ENCODE measurements around a stretch of chr6.

- RAMPAGE, long total RNA, result no peak
- RRBS, result no CpG with 5 or more reads among the region's 17 CpGs
These were observed 324.6 kb upstream of the JARID2 start for GRCh38 chr6:14921080-14921780.

DNA sequence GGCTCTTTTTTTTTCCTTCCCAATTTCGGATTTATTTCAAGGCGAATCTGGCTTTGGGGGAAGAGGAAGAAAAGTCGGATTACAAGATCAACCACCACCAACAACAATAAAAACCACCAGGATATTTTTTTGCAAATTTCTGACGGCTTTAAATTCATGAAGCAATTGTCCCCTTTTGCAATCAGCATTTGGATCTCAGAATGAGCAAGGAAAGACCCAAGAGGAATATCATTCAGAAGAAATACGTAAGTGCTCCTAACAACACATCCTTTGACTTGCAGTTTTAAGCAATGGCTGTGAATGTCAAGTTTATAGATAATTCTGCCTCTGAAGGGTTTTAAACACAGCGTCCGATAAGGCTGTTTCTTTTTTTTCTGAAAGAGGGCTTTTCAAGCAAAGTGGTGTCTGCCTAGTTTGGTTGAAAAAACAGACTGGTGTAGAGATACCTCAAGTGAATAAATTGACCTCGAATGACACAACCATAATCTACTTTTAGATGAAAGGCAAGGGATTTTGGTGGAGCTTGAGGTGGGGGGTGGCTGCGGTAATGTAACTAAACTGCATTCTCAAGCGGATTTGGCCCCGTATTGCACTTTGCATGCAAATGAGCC is 576 bp downstream of the JARID2 start:
- RAMPAGE, long total RNA, result no peak
- RRBS, result no CpG with 5 or more reads among the region's 11 CpGs

DNA sequence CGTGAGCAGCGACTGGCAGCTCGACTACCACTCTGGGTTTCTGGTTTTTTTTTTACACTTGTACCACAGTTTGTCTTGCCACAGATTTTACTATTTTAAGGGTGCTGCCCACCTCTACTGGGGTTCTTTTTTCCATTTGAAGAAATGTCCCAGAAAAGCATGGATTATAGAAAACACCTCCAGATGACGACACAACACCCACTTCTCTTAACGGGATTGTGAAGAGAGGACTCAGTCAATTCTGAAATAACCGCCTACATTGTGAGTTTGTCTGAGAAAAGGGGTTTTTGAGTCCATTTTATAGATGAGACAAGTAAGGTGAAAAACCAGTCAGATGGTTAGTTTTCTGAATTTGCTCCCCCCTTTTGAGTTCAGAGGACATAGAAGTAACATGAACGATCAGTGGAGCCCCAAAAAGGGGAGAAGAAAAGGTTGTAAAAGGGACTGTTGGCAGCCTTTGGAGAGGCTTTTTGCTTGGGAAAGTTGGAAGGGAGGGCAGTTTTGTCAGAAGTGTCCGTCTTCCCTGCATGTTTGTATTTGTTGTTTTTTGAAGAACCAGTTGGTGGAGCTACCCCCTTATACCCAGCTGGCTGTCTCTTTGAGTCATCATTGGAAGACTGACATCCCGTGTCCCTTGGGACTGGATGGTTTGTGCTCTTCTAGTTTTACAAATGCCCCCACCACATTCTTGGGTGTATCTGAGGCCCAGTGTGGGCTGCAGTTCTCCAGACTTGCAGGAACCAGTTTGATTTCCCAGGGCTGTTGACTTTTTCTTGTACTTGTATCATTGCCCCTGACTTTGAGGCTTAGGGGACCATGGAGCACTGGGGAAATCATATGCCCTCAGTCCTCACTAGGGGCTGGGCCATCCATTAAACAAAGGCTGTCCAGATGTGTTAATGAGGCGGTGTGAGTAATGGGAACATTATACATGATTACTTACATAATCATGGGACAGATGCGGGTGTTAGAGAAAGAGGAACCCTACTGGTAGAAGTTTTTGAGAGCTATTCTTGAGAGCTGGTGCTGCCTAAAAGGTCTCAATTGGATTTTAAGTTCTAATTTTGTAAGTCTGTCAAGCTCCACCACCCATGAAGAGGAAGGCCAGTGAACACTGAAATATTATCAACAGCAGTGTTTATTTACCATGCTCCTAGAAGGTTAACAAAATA is 8.1 kb downstream of the JARID2 start:
- RAMPAGE, long total RNA, result no peak
- RRBS, result no CpG with 5 or more reads among the region's 11 CpGs

- RAMPAGE, long total RNA, result no peak
- RRBS, result no CpG with 5 or more reads among the region's 4 CpGs
These were observed 78.2 kb downstream of the JARID2 start for GRCh38 chr6:15324102-15324419.

- RAMPAGE, long total RNA, result no peak
- RRBS, result no CpG with 5 or more reads among the region's 13 CpGs
These were observed 192.1 kb downstream of the DTNBP1 start for GRCh38 chr6:15470290-15471508.

GRCh38 chr6:15471694-15471975 is 191.2 kb downstream of the DTNBP1 start:
- RAMPAGE, long total RNA, result no peak

GRCh38 chr6:15500754-15501849 is 161.7 kb downstream of the DTNBP1 start:
- RAMPAGE, long total RNA, result no peak
- RRBS, result 96% methylated on average over 3 of the region's 42 CpGs

- RAMPAGE, long total RNA, result no peak
- RRBS, result no CpG with 5 or more reads among the region's 19 CpGs
These were observed 152.0 kb downstream of the DTNBP1 start for GRCh38 chr6:15510601-15511430.

- RAMPAGE, long total RNA, result no peak
- RRBS, result no CpG with 5 or more reads among the region's 1 CpG
These were observed 7.7 kb downstream of the MYLIP start for GRCh38 chr6:16136510-16136969.

DNA sequence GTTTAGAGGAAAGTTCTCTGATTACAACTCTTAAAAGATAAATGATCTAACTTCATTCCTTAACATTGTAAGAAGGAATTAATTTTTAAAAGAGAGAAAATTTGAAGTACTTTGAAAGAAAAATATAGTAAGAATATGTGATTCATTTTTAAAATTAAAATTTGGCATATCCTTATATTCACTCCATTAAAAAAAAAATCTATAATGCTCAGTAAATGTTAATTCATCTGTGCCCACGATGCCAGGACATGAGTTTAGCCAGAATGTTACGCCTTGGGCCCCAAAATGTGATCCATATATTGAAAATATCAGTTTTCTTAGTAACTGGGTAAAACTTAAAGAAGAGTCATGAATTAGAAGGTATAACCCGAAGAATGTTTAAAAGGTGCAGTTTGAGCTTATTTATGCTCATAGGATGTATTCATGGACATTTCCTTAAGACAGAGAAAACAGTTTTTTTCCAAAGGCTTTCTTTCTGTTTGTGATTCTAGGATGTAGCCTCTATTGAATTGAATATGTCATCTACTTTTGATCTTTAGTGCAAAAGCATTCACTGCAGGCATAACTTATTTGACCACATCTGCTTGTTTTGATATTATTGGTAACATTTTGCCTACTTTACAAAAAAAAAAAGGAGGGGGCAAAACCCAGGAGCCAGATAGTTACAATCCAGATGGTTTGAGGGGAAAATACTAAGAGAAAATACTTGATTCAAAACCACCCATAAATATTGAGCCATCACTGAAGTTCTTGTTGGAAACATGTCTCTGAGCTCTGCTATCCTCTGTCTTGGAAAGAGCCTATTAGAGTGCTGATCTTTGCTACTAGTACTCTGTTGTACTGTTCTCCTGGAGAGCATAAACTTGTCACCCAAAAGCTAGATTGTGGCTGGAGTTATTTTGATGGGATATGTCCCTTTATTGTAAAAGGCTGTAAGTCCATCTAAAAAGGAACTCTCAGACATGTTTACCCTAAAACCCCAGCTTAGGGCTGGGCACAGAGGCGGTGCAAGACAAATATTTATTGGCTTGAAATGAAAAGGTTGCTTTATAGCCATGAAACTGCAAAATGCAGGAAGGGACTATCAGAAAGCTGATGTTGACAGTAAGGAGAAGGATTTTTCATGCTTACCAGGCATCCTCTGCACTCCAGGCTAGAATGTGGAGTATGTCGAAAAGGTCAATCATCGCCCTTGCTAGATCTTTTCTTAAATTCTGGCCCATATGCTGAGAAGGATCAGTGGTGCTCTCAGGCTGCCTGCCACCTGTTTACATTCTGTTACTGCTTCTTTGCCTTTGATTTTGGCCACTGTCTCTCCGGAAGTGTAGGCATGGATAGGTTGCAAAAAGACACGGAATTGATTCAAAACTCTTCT is 9.3 kb downstream of the MYLIP start:
- RAMPAGE, long total RNA, result no peak
- RRBS, result no CpG with 5 or more reads among the region's 8 CpGs

DNA sequence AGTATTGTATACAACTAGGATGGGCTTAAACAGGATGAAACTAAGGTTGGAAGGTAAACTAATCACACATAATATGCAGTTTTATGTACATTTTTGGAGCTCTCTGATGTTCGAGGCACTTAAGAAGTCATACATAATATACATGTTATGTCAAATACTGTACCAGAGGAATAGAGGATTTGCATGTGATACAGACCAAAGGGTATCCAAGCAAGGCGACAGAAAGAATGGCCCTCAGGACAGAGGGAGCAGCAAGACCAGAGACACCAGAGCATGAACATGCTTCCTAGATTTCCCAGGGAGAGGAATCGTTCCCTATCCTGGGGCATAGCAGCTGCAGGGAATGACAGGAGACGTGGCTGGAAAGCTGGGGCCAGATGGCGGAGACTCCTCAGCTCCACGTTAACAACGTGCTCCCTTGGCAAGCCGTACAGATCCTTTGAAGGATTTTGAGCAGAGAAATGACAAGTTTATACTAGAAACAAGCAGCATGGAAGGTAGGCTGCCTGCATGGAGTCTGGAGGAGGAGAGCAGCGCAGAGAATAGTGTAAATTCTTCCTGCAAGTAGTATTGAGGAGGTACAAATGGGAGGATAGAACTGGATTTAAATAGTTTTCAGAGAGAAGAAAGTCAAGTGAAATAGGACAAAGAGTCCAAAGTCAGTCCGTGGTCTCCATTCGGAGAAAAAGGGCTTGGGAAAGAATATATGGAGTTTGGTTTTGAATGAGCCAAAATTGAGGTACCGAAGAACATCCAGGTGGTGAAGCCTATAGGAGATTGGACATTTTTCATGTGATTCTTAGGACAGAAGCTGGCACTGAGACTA is 11.7 kb downstream of the MYLIP start:
- RAMPAGE, long total RNA, result no peak
- RRBS, result no CpG with 5 or more reads among the region's 12 CpGs

GRCh38 chr6:16146385-16147424 is 17.8 kb downstream of the MYLIP start:
- RAMPAGE, long total RNA, result no peak
- RRBS, result no CpG with 5 or more reads among the region's 13 CpGs

GRCh38 chr6:16306372-16306808 is 68.0 kb downstream of the GMPR start:
- RAMPAGE, long total RNA, result no peak
- RRBS, result no CpG with 5 or more reads among the region's 21 CpGs

DNA sequence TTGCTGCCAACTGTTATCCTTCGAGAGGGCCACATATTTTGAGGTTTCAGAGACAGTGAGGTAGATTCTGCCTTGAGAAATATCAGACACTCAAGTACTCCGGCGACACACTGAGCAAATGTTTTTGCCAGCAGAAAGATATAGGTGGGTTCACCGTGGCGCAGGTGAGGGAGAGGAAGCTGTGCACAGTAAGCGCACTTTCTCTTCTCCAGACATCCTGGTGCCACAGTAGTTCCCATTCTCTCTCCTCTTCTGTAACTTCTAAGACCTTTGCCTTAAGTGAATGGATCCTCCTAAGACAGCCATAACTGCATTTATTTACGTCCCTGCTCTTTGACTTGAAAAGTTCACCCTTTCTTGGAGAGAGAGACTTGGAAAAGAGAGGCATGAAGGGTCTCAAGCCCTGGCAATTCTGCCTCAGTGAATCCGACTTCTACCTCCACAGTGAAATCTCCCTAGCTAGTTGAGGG is 183.8 kb downstream of the GMPR start:
- RAMPAGE, long total RNA, result no peak
- RRBS, result no CpG with 5 or more reads among the region's 8 CpGs

DNA sequence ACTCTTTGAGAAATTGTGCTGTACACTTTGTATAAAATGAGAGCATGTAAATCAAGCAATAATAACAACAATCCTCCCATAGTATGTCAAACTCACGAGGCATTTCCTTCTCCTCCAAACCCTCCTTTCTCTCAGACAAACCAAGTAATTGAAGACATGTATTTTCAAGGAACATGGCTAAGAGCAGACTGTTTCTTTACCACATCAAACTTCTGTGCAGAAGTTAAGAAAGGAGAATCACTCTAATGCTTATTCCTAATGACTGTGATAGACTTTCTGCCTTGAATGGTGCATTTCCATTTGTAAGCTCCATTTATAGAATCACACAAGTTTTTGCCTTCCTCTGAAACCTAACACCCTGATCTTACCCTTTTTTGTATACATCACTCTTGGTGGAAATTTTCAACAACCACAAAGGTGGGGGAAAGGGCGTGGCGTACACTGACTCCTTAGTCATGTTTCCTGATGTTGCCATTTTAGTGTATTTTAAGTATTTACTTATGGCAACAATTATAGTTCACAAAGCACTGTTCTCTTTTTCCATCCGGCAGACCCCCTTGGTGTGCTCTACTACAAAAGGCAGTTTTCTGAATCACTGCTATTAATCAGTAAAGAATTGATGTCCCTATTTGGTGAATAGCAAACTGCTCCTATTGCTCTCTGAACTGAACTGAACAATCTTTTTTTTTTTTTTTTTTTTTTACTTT is 92.1 kb downstream of the ATXN1 start:
- RAMPAGE, long total RNA, result no peak
- RRBS, result no CpG with 5 or more reads among the region's 4 CpGs

- RAMPAGE, long total RNA, result no peak
- RRBS, result no CpG with 5 or more reads among the region's 5 CpGs
These were observed 86.4 kb downstream of the ATXN1 start for GRCh38 chr6:16674717-16675477.

GRCh38 chr6:16739030-16739721 is 22.1 kb downstream of the ATXN1 start:
- RAMPAGE, long total RNA, result no peak
- RRBS, result no CpG with 5 or more reads among the region's 8 CpGs

GRCh38 chr6:16947372-16948093 is 154.3 kb upstream of the STMND1 start:
- RAMPAGE, long total RNA, result no peak
- RRBS, result no CpG with 5 or more reads among the region's 4 CpGs

DNA sequence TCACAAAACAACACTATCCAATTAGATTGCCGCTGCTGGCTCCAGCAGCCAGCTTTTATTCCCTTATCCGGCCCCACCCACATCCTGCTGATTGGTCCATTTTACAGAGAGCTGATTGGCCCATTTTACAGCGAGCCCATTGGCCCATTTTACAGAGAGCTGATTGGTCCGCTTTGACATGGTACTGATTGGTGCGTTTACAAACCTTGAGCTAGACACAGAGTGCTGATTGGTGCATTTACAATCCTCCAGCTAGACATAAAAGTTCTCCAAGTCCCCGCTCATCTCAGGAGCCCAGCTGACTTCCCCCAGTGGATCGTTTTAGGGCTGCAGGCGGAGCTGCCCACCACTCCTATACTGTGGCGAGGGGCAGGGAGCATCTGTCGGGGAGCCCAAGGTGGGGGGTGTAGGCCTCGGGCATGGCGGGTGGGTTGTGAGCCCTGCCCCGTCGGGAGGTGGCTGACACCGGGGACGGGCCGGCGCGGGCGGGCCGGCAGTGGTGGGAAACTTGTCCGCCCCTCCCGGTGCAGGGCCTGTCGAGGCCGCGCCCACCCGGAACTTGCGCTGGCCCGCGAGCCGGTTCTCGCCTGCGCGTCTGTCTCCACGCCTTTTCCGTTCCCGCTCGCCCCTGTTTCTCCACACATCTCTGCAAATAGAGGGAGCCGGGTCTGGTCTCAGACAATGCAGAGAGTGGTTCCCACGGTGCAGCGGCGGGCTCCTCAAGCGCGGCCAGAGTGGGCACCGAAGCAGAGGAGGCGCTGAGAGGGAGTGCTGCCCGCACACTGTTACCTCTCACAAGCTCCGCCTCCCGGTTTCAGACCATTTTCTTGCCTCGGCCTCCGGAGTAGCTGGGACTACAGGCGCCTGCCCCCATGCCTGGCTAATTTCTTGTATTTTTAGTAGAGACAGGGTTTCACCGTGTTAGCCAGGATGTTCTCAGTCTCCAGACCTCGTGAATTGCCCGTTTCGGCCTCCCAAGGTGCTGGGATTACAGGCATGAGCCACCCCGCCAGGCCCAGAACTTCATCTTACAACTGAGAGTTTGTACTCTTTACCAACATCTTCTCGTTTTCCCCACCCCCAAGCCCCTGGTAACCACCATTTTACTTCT is 86.0 kb upstream of the STMND1 start:
- RAMPAGE, long total RNA, result no peak
- RRBS, result 7% methylated on average over 1 of the region's 58 CpGs

GRCh38 chr6:17405362-17405755 is 12.0 kb downstream of the CAP2 start:
- RAMPAGE, long total RNA, result no peak